Endothelial cell (in vitro differentiated cells): ENCODE results near the gene MYH13.

- PRO-cap: no peak
Observed at GRCh38 chr17:9095363-9095585, 74.0 kb downstream of the NTN1 start.

- PRO-cap: no peak
Observed at GRCh38 chr17:9218828-9219349, 197.6 kb downstream of the NTN1 start.

DNA sequence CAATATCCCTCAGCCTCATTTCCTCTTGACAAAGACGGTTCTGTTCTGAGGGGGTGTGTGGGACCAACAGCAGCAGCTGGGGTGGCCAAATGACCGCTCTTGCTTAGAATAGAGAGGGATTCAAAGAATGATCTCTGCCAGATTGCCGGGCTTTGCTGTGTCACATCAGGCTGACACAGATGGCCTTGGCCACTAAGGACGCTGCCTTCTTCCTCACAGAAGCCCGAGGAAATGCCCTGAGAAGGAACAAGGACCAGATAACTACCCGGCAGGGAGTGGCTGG lies 250.7 kb downstream of the NTN1 start:
- PRO-cap: no peak

- PRO-cap: unidirectional peak, plus-strand start at chr17:10018779
Observed at GRCh38 chr17:10018439-10019056, 113.5 kb upstream of the RCVRN start.

- PRO-cap: no peak
Observed at GRCh38 chr17:10042662-10043496, 137.8 kb upstream of the RCVRN start.

GRCh38 chr17:10074444-10074940 lies 123.9 kb downstream of the GAS7 start:
- PRO-cap: no peak

DNA sequence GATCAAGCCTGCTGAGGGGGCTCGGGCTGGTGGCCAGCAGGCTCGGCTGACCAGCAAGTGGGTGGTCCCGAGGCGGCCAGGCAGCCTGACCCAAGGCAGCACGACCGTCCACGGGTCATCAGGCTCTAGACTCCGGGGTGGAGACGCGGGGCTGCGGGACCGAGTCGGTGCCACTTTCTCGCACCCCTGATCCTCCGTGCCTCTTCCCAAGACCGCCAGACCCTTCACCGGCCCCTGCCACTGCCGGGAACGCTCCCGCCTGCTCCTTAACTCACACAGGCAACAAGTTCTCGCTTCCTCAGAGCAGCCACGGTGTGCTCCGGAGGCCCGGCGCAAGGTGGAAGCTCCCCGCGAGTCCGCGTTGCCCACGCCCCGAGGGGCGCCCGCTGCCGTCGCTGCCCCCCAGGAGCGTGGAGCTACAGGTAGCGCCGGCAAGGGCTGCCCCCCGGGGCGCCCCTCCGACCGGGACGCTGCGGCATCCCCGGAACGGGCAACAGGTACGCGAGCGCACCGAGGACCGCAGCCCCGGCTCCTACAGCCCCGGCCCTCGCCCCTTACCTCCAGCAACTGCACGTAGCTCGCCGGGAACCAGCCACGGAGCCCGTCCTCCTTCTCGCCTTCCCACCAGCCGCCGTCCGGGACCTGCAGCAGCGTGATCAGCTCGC lies 624 bp downstream of the GAS7 start:
- PRO-cap: no peak

- PRO-cap: no peak
Observed at GRCh38 chr17:10209962-10210398, 11.6 kb upstream of the GAS7 start.

GRCh38 chr17:10278066-10278590 lies 79.7 kb upstream of the GAS7 start:
- PRO-cap: no peak

GRCh38 chr17:10289975-10290464 lies 82.8 kb downstream of the MYH13 start:
- PRO-cap: no peak

DNA sequence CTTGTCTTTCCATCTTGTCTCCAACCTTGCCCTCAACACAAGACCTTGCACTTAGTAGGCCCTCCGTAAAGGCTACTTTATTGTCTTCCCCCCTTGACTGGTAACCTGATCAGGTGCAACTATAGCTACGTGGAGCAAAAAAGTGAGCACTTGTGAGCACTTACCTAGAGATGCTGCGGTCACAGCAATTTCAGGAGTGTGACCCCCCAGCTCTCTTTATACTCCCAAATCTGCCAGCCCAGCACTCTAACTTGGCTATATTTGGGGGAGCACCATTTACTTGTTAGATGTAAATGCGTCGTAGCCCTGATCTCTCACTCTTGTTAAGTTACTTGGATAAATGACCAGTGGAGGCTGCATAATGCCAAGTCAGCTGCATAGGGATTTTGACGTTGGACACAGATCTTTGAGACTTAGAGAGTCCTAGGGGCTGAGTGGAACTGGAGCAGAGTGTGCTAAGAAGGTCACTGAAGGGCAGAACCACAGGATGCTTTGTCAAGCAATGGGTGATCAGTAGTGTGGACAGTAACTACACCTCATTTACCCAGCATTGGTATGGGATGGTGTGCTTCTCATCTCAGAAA lies at the start of gene MYH13:
TSS of gene MYH13 (minus strand) at position 192 of the 584 bp plus-strand sequence.
- PRO-cap: no peak

DNA sequence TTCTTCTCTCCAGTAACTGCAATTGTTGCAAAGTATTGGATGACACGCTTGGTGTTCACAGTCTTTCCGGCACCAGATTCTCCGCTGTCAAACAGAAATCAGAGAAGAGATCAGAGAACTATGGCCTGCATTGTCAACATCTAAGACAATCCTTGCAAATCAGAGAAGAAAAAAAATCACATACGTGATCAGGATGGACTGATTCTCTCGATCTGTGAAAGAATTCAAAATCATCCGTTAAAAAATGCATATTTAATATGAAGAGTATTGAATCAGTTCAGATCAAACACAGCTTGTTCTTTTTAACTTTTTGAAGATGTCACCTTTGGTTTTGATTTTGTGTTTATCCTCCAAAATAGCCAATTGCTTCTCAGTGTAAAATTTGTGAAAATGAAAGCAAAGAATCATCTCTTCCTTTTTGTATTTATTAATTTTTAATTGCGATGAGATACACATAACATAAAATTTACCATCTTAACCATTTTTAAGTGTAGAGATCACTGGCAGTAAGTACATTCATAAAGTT lies 6.2 kb downstream of the MYH8 start:
- PRO-cap: no peak

DNA sequence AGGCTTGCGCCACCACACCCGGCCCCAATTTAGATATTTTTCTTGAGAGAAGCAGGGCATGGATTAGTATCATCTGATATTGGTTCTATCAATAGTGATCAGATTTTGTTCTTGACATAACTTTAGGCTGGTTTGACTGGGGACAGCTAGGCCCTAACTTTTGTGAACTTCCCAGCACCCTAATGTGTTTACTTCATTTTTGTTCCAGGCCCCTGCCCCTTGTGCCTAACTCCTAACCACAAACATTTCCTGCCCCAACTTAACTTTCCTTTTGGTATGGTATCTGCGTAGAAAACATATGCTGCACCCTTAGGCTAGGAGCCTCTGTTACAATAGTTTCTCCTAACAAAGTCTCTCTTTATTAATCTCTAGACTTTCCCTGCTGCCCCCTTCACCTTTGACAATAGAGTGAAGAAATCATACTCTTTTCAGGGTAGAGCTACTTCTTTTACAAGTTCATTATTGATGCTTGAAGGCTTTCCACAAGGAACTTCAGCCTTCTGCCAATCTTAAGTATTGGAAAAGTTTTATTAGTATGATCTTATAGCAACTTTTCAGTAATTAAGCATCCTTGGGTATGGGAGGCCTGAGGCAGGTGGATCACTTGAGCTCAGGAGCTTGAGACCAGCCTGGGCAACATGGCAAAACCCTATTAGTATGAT lies 2.5 kb downstream of the ADPRM start:
- PRO-cap: no peak

- PRO-cap: no peak
Observed at GRCh38 chr17:10738398-10739106, 8.7 kb upstream of the TMEM220 start.

GRCh38 chr17:10914027-10914395 lies 76.1 kb upstream of the PIRT start:
- PRO-cap: no peak

DNA sequence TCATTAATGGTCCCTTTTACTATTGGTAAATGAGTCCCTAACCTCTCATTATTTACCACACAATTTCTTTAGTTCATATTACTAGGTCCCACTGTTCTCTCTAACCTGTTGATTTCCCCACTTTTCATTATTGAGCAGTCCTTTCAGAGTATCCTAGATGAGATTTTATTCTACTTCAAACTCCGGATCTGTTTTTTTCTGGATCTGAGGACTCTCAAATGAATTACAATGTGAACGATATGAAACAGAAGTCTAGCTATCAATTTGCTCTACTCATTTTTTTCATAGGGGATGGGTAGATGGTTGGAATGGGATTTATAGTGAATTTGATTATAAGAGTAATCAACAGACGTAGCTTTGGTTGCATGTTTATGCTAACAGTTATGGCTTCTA lies 3.3 kb downstream of the MAP2K4 start:
- PRO-cap: no peak

DNA sequence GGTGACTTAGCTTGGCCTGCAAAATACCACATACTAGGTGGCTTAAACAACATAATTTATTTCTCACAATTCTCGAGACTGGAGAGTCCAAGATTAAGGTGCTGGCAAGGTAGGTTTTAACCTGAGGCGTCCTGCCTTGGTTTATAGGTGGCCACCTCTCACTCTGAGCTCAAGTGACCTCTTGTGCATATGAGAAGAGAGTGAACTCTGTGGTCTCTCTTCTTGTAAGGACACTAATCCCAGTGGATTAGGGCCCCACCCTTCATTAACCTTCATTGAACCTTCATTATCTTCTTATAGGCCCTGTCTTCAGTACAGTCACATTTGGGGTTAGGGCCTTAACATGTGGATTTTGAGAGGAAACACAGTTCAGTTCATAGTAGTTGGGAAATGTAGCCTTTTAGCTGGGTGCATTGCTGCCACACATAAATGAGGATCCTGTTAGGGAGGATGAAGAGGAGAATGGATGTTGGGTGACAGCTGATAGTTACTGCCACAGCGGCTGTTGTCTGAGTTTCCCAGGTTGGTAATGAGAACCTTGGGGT lies 57.1 kb downstream of the MAP2K4 start:
- PRO-cap: no peak

- PRO-cap: no peak
Observed at GRCh38 chr17:12365674-12366437, 299.8 kb upstream of the MYOCD start.

GRCh38 chr17:12631260-12631511 lies 34.5 kb upstream of the MYOCD start:
- PRO-cap: no peak

DNA sequence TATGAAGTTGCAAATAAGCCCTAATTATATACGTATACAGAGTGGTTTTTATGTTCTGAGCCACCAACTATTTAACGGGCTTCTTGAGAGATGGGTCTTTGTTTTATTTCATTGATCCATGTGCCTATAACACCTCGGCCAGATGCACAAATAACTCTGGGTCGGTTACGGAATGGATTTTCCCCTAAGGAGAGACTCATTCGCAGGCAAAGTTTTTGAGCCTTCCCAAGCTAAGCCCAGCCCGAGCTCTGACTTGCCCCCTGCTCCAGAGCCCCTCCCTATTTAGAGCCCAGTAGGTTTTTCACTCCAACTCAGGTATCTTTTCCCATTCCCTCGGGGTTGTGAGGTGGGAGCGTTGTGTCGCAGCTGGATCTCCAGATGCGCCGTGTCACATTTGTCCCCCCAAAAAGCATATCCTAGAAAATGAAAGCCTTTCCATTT lies 841 bp upstream of the MYOCD start:
- PRO-cap: no peak